ENCODE measurements around the gene LTC4S.

- PRO-cap = no peak
- CAGE, long polyA plus RNA = no peak
These were observed 16.6 kb upstream of the PHYKPL start for GRCh38 chr5:178249143-178249674.

DNA sequence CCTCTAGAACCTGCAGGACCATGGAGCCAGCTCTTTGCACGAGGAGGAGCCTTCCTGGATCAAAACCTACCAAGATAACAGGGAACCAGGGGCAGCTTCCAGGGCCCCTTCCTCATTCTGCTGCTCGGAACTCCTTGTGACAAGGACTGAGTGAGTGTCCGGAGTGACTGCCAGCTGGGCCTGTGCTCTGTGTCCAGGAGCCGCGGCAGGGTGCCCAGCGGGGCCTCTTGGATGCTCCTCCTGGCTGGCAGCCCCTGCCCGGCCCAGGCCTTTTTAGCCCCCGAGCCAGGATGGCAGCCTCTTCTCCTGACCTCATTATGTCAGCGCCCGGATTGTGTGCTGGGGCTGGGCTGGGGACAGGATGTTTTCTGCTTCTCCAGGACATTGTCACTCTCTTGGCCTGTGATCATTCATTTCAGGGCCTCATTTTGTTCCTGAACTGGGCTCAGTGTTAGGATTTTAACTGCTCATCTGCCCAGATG lies 161.8 kb downstream of the COL23A1 start:
- PRO-cap = no peak
- CAGE, long polyA plus RNA = no peak

DNA sequence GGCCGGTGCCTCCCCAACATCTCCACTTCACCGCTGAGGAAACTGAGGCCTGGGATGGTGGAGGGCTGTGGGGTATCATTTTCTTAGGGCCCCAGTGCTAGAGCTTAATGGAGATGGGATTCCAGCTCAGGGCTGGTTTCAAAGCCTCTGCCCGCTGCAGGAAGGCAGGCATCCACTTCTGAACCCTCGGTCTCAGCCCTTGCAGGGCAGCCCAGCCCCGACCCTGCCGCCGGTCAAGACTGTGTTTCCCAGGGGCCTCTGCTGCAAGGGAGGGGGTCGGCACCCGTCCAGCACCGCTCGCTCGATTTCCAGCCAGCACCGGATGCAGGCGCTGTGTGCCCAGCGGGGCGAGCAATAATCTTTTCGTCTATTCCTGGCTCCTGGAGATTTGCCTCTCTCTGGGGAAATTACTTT lies 155.5 kb downstream of the COL23A1 start:
- PRO-cap = no peak
- CAGE, long polyA plus RNA = no peak

DNA sequence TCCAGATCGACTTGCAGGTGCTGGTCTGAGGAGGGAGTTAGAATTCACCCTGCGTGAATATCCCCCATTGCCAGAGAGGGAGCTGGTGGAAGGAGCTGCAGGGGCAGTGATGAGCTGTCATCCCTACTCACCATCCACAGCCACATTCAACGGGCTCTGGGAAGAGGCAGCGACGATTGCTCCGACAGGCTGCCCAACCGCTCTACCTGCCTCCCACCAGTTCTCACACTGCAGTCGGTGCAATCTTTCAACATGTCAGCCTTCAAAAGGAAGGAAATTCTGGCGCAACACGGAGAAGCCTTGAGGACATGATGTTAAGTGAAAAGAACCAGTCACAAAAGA lies 40.9 kb upstream of the CLK4 start:
- PRO-cap = no peak
- CAGE, long polyA plus RNA = no peak

- PRO-cap = no peak
- CAGE, long polyA plus RNA = no peak
These were observed 9.6 kb upstream of the ZFP2 start for GRCh38 chr5:178885711-178886869.

GRCh38 chr5:179175111-179175890 lies 115.1 kb downstream of the ZNF354C start:
- PRO-cap = no peak
- CAGE, long polyA plus RNA = no peak

DNA sequence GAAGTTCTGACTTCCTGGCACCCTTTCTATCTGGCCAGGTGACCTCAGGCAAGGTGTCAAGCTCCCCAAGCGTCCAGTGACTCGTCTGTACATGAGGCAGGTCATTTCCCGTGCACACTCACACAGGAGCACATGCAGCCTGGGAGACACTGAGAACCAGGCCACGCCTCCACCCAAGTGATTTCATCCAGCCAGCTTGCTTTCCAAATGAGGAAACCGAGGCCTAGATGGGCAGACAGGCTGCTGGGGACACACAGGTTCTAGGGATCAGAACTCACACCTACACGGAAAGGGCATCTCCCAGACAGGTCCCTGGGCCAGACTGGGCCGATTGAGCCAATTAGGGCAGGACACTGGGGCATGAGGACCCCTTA lies 68.9 kb downstream of the ADAMTS2 start:
- PRO-cap = no peak
- CAGE, long polyA plus RNA = no peak

- PRO-cap = no peak
- CAGE, long polyA plus RNA = no peak
These were observed 586 bp downstream of the ADAMTS2 start for GRCh38 chr5:179344604-179345145.

DNA sequence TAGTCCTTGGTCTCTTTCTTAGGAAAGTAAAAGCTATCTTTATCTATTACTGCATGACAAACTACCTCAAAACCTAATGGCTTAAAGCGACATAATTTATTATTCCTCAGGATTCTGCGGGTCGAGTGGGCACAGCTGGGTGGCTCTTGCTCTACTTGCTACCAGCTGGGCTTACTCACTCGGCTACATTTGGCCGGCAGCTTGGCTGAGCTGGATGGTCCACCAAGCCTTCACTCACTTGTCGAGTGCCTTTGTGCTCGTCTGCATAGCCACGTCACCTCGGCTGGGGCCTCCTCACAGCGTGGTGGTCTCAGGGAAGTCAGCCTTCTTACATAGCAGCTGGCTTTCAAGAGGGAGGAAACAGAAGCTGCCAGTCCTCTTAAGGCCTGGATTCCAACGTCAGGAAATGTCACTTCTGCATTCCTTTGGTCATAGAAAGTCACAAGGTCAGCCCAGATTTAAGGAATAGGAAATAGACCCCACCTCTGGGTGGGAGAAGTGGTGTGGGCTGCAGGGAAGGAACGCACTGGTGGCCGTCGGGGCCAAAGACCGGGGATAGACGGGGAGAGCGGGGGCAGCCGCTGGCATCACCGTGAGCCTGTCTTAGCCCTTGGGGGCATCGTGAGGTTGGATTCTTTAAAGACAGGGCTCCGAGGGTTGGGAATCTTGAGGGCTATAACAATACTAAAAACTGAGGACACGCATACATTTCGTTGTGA lies 75.1 kb upstream of the RUFY1 start:
- PRO-cap = no peak
- CAGE, long polyA plus RNA = no peak

- PRO-cap = no peak
- CAGE, long polyA plus RNA = no peak
These were observed 17.5 kb downstream of the HNRNPH1 start for GRCh38 chr5:179605856-179606516.

DNA sequence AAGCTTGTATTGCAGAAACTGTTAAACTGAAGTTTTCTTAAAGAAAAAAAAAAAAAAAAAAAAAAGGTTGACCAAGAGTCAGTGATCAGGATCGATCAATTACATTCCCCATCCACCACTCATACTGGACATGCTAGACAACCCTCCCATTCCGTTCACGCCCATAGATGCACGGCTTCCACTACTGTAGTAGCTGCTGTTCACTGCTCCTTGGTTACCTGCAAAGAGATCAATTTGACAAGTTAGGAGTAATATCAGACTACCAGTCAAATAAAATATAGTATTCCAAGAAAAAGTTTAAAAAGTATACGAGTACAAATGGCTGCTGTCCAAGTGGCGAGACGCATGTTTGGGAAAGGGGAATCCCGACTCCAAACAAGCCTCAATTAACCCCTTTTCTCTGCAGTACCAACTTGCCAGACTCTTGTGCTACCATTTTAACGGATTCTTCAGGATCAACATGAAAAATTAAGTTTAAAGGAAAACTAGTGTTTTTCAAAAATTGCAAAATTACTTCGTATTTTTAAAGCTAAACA lies 8.7 kb downstream of the HNRNPH1 start:
- PRO-cap = no peak
- CAGE, long polyA plus RNA = no peak

DNA sequence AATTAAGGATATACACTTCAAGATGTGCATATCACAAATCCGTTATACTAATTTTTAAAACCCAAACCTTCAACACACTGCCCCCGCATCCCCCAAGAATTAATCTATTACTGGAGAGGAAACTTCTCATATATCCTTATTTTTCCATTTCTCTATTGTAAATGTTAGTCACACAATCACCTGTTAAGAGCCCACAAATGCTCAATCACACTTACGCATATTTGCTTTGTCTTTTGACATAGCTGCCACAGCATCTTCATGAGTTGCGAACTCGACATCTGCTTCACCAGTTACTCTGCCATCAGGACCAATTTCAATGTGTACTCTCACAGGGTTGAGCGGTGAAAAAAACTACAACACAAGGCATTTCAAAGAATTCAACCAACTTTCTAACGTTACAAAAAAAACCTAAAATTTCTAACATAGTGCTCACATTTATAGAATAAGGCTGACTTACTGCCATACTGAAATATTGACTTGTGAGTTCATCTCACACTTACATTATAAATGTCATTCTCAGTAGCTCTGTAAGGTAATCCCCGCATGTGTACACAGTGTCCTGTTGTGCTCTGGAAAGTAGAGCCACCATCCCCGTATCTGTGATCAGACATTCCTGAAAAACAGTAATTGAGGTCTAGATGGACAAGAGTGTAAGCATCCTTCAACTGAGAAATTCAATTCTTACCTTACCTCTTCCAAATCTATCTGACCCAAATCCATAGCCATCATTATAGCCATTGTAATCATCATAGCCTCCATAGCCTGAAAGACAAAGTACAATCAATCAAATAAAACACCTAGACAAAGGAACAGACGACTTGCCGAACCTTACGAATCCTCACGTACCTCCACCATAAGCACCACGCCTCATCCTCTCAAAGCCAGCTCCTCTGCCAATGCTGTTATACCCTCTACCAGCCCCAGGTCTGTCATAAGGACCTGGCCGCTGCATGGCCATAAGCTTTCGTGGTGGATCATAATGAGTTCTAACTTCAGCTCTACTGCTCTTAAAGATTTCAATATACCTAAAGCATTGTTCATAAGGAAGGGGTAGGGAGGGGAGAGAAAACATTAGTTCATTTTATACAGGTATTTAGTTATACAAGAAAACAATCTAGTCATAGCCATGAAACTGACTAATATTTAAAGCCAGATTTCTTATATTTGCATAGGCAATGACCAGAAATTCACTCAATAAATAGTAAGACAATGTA lies 5.8 kb downstream of the HNRNPH1 start:
- PRO-cap = no peak
- CAGE, long polyA plus RNA = start-site peak on the plus strand centred at position 600 of the sequence, 48 bp wide, 6 and 10 reads in 2 replicates

GRCh38 chr5:179700293-179700889 lies 1.6 kb downstream of the CANX start:
- PRO-cap = bidirectional peak, plus-strand start at chr5:179700396, minus-strand start at chr5:179700064
- CAGE, long polyA plus RNA = no peak

- PRO-cap = unidirectional peak, plus-strand start at chr5:179794048
- CAGE, long polyA plus RNA = no peak
These were observed at the start of gene LTC4S for GRCh38 chr5:179793336-179794576. Gene LTC4S (plus strand): TSS chr5:179793986.

DNA sequence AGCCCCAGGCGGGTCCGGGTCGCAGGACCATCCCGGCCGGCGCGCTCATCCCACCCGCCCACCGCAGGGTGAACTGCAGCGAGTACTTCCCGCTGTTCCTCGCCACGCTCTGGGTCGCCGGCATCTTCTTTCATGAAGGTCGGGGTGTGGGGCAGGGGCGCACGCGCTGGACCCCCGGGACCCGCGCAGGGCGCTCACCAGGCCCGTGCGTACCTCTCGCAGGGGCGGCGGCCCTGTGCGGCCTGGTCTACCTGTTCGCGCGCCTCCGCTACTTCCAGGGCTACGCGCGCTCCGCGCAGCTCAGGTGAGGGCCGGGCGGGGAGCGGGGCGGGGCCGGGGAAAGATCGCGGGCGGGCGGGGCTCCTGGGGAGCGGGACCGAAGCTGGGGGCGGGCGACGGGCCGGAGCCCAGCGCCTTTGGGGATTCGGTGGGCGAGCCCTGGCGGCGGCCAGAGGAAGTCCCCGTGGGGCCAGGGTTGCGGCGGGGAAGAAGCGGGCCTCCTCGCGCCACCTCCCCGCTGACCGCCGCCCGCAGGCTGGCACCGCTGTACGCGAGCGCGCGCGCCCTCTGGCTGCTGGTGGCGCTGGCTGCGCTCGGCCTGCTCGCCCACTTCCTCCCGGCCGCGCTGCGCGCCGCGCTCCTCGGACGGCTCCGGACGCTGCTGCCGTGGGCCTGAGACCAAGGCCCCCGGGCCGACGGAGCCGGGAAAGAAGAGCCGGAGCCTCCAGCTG lies 2.1 kb downstream of the LTC4S start:
- PRO-cap = bidirectional peak, plus-strand start at position 609 of the sequence, minus-strand start at position 274 of the sequence
- CAGE, long polyA plus RNA = no peak

- PRO-cap = no peak
- CAGE, long polyA plus RNA = no peak
These were observed 3.9 kb downstream of the LTC4S start for GRCh38 chr5:179797546-179798230.

DNA sequence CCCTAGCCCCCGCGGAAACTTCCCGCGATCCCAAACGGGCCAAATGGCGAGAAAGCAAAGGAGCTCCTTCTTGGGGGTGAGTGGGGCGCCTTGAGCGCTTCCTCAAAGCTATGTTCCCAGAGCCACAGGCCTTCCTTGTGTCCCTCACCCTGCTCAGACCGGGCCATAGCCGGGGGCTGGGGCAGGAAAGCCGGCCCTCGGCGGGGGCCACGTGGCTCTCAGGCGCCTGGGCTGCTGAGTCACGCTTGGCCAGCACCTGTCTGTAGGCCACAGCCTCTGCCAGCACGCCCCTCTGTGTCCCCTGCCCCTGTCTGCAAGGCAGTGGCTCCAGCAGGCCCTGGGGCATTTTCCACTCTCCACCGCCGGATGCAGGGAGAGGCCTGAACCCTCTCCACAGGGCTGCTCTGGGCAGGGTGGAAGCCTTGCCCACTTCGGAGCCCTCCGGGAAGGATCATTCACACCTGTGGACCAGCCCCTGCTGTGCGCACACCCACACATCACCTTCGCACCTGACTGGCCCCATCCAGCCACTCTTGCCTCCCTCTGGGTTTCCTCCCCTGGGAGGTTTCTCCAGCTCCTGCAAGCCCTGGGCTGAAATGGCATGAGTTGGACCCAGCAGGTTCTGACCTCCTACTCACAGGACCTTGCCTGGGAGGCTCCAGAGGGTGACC lies 1.2 kb upstream of the SQSTM1 start:
- PRO-cap = unidirectional peak, minus-strand start at position 262 of the sequence; unidirectional peak, minus-strand start at position 482 of the sequence; unidirectional peak, minus-strand start at position 515 of the sequence
- CAGE, long polyA plus RNA = no peak

DNA sequence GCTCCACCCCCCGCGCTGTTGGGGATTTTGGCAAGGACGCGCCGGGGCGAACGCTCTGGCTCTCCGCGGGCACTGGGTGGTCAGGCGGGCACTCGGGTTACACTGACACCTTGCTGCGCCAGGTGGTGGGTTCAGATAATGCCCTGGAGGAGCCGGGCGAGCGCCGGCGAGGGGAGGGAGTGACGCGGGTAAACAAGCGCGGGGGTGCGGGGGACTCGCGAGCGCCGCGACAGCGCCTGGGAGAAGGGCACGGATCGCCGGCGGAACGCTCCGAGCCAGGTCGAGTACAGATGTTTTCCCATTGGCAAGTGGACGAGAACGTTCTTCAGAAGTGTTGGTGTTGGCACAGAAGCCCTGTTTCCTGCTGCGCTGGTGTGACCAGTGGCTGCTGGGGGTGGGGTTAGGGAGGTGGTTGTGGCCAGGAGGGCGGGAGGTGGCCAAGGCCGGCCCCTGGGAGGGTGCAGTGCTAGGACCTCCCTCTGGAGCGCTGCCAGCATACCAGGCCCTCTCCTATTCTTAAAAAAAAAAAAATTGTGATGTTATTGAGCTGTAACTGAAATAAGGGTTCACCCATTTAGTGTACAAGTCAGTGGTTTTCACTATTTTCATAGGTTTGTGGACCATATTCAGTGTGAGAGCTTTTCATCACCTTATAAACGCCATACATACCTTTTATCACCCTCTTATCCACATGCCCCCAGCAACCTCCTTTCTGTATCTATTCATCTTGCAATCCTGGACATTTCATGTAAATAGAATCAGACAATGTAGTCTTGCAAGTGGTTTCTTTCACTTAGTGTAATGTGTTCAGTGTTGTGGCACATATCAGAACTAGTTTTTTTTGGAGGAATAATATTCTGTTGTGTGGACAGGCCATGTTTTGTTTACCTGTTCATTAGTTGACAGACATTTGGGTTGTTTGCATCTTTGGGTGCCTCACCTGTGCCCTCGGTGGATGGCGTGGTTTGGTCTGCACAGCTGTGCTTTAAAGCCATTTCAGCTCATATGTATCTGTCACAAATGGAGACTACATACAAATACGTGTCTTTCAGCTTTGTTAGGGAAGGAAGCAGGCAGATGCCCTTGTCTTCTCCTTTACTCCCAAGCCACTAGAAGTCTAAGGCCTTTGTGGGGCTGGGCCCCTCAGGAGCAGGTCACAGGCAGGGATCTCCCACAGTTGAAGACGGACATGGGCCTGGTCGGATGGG lies 1.1 kb downstream of the SQSTM1 start:
- PRO-cap = bidirectional peak, plus-strand start at position 134 of the sequence, minus-strand start at position 104 of the sequence; bidirectional peak, plus-strand start at position 250 of the sequence, minus-strand start at position 383 of the sequence; unidirectional peak, plus-strand start at position 909 of the sequence; unidirectional peak, plus-strand start at position 941 of the sequence
- CAGE, long polyA plus RNA = no peak

DNA sequence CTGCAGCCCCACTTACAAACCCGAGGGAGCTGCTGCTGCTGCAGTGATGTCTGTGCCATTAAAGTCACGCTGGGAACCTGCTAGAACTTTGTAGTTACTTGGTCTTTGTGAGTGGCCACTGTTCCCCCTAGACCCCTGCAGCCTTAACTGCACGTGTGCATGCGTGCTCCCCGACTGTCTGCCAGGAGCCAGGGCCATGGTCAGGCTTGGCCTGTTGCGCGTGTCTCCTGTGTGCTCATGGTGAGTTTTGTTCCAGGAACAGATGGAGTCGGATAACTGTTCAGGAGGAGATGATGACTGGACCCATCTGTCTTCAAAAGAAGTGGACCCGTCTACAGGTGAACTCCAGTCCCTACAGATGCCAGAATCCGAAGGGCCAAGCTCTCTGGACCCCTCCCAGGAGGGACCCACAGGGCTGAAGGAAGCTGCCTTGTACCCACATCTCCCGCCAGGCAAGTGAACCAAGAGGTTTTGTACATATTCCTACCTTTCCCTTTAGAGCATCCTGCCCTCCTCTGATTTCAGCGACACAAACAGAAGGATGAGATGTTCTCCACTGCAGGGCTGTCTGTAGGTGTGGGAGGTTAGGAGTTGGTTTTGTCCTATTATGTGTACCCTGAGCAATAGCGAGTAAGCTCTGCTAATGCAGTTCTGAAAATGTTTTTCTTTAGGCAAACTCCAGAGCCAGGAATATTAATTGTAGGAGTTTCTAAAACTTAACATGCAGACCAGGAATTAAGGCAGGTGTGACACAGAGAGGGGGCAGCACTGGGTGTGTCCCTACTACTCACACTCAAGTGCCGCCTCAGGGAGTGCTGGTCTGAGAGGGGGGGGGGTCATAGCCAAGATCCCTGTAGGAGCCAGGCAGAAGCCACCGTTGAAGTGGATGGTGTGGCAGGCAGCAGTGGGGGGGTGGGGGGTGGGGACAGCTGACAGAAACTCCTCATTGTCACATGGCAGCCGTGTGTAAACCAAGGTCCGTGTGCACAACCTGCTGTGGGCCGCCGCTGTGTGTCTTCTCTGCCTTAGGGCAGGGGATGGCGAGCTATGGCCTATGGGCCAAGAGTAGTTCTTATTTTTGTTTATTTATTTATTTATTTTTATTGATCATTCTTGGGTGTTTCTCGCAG lies 13.0 kb downstream of the SQSTM1 start:
- PRO-cap = no peak
- CAGE, long polyA plus RNA = start-site peak on the plus strand centred at position 1,031 of the sequence, 71 bp wide, 52 and 49 reads in 2 replicates

DNA sequence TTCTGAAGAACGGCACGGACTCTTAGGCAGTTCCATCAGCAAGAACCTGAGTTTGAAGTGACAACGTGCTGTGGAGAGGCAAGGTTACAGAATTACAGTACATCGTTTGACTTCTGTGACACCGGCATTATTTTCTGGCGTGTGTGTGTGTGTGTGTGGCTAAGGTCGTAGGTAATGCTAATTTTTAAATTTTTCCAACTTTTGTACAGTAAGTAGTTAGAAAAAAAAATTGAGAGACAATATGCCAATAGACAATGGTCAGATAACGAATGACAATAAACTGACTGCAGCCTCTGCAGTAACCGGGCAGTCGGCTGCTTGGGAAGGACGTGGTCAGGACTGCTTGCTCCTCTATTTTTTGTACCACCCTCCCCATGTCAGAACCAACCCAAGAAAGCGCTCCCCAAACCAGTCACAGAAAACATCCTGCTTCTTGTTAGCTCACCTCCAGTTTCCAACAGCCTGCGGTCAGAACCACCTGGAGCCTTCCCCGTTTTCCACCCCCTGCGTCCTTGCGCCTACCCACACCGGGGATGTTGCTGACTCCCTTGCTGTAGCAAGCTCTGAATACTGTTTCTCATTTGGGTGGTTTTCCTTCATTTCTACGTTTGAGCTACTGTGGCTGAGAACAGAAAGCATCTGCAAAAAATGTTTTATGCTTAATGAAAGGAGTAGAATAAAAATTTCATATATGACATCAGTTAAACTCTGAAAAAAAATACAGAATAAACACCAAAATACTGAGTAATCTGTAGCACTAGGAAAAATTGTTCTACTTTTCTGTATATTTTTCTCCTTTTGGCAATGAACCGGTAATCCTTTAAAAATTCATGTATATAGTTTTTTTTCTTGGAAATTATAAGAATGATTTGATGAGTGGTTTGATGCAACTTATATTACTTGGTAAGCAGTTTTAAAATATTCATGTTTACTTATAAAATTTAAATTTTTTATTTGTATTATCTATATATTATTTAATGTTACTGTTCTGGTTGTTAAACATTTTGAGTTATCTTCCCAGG lies 1.8 kb upstream of the MRNIP start:
- PRO-cap = no peak
- CAGE, long polyA plus RNA = no peak